A549 (cell line): ENCODE results near the genes TRAK1, NKTR, HIGD1A and CYP8B1.

- PRO-cap: no peak
CAGE:
- cytosol, long polyA plus RNA: no peak
- long polyA plus RNA: no peak
- nucleus, long polyA plus RNA: no peak
Measured at GRCh38 chr3:42090818-42091822, at the start of gene TRAK1. Gene TRAK1, plus strand, starts transcription at chr3:42091357.

DNA sequence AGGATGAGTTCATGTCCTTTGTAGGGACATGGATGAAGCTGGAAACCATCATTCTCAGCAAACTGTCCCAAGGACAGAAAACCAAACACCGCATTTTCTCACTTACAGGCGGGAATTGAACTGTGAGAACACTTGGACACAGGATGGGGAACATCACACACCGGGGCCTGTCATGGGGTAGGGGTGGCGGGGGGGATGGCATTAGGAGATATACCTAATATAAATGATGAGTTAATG lies 18.5 kb downstream of the TRAK1 start:
- PRO-cap: no peak
CAGE:
- cytosol, long polyA plus RNA: no peak
- long polyA plus RNA: no peak
- nucleus, long polyA plus RNA: no peak

DNA sequence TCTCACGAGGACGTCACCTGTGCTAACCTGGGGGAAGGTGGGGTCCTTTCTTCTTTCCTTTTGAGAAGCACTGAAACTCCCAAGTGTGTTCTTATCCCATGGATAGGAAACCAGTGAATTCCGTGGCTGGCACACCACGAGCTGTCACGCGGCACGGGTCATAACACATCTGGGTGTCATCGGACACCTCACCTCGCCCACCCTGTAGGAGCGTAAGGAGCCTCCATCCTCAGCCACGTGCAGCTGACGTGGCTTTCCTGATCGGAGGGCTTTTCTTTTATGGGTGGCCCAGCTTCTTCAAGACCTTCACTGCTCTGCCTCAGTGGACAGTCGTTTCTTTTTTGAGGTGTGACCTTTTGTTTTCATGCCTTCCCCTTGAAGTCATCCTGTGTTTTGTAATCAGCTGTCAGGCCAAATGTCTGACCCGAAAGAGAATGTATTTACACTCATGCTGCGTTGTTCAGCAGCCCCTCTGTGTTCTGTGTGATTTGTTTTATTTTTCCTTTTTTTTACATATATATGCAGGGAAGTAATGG lies 41.9 kb downstream of the CCK start:
- PRO-cap: no peak
CAGE:
- cytosol, long polyA plus RNA: no peak
- long polyA plus RNA: no peak
- nucleus, long polyA plus RNA: no peak

GRCh38 chr3:42529634-42529925 lies 27.1 kb downstream of the VIPR1 start:
- PRO-cap: no peak
CAGE:
- cytosol, long polyA plus RNA: no peak
- long polyA plus RNA: no peak
- nucleus, long polyA plus RNA: no peak

- PRO-cap: bidirectional peak, plus-strand start at chr3:42600666, minus-strand start at chr3:42600322
CAGE:
- cytosol, long polyA plus RNA: no peak
- long polyA plus RNA: start-site peak on the plus strand at chr3:42600928-42601057, 15 and 21 reads in 2 replicates
- nucleus, long polyA plus RNA: start-site peak on the plus strand at chr3:42600672-42601453, 80 and 118 reads in 2 replicates
Measured at GRCh38 chr3:42600586-42601711, at the start of gene NKTR. Gene NKTR, plus strand, starts transcription at chr3:42600686.

- PRO-cap: no peak
CAGE:
- cytosol, long polyA plus RNA: no peak
- long polyA plus RNA: no peak
- nucleus, long polyA plus RNA: start-site peak on the plus strand at chr3:42602370-42602592, 32 and 17 reads in 2 replicates
Measured at GRCh38 chr3:42601941-42602654, 1.6 kb downstream of the NKTR start.

DNA sequence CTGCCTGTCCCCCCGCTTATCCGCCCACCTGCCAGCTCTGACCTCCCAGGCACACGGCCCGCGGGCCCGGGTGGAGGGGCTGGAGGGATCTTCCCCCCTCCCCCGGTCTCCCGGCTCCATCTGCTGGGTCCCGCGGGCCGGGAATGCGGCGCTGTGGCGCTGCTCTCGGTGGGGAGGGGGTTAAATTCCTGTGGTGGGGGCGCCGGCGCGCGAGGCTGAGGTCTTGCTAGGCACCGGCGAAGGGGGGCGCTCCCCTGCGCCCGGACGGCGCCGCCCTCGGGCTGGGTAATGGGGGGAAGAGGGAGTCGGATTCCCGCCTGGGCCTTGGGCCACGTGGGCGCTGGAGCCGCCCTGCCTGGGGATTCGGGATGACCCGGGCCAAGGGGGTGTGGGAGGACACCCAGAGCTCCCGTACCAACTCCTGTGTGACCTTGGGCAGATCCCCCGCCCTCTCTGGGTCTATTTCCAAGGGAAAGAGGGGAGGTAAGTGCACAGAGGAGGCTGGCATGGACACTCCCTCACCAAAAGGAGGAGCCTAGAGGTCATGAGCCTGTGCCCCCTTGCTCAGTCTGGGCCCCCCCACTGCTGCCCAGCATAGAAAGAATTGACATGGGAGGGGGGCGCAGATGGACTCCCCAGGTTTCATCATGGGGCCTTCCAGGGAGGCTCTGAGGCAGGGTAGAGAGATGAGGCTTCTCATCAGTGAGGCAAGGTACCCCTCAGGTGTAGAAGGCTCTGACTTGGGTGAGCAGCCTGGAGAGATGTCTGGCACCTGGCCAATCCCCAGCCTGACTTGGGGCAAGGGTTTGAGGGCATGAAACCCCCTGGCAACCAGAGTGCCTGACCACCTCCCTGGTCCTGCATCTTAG lies 1.4 kb downstream of the ZBTB47 start:
- PRO-cap: no peak
CAGE:
- cytosol, long polyA plus RNA: no peak
- long polyA plus RNA: no peak
- nucleus, long polyA plus RNA: no peak

DNA sequence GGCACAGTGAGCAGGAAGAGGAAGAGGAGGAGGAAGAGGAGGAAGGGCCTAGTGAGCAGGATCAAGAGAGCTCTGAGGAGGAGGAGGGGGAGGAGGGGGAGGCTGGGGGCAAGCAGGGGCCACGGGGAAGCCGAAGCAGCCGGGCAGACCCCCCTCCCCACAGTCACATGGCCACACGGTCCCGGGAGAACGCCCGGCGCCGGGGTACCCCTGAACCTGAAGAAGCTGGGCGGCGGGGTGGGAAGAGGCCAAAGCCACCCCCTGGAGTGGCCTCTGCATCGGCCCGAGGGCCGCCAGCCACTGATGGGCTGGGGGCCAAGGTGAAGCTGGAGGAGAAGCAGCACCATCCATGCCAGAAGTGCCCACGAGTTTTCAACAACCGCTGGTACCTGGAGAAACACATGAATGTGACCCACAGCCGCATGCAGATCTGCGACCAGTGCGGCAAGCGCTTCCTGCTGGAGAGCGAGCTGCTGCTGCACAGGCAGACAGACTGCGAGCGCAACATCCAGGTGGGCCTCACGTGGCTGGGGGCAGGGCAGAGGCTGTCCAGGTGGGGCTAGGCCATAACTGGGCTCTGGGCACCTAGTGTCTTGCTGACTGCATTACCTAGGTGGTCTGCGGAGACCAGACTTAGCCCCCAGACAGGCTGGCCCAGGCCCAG lies 6.0 kb downstream of the ZBTB47 start:
- PRO-cap: no peak
CAGE:
- cytosol, long polyA plus RNA: no peak
- long polyA plus RNA: no peak
- nucleus, long polyA plus RNA: no peak

- PRO-cap: no peak
CAGE:
- cytosol, long polyA plus RNA: no peak
- long polyA plus RNA: no peak
- nucleus, long polyA plus RNA: no peak
Measured at GRCh38 chr3:42669727-42670209, 15.6 kb upstream of the KLHL40 start.

DNA sequence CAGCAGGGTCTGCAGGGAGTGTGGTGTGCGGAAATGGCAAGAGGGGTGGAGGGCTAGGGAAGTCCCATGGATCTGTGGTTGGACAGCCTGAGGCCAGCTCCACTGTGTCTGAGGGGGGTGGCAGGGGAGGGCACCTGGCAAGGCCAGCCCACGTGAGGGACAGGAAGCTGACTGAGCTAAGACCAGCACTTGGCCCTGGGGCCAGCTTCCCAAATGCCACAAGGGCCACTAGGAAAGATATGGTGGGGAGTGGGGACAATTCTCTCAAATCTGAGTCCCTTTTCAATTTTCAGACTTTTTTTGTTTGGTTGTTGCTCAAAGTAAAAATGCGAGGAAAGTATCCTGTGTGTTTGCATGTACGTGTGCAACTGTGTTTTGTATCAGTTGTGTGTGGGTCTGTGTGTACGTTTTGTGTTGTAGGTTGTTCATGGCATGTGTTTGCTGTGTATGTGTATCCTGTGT lies 2.0 kb upstream of the HHATL start:
- PRO-cap: no peak
CAGE:
- cytosol, long polyA plus RNA: no peak
- long polyA plus RNA: no peak
- nucleus, long polyA plus RNA: no peak

DNA sequence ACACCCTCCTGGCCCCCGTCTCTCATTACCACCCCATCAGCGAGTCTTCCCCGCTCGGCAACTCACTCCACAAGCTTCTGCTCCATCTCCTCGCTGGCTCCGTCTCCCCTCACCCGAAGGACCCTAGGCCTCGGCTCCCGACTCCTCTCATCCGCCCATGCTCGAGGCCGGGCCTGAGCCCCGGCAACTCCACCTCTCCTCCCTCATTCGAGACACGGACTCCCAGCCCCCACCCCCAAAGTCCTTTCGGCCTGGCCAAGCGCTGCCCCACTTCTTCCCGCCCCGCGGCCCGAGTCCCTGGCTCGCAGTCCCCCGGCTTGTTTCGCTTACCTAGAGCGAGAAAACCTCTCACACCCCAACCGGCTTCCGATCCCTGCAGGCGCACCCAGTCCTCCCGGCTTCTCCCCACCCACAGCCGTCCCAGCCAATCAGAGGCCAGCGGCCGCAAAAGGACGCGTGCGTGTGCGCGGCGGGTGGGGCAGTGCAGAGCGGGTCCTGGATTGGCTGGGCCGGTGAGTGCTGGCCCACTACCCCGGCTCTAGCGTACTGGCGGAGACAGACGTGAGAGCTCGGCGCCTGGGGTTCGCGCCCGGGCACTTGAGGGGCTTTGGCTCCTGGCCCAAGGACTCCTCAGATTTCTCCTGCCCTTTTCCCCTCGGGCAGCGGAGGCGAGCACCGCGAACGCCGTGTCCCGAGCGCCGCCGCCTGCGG lies at the start of gene HIGD1A:
Gene HIGD1A (minus strand): TSS at position 385 of the 711 bp plus-strand sequence.
- PRO-cap: bidirectional peak, plus-strand start at position 555 of the sequence, minus-strand start at position 413 of the sequence
CAGE:
- cytosol, long polyA plus RNA: start-site peak on the minus strand centred at position 381 of the sequence, 53 bp wide, 914 and 233 reads in 2 replicates
- long polyA plus RNA: start-site peak on the minus strand centred at position 375 of the sequence, 51 bp wide, 1,573 and 1,078 reads in 2 replicates
- nucleus, long polyA plus RNA: start-site peak on the minus strand centred at position 387 of the sequence, 54 bp wide, 389 and 91 reads in 2 replicates

DNA sequence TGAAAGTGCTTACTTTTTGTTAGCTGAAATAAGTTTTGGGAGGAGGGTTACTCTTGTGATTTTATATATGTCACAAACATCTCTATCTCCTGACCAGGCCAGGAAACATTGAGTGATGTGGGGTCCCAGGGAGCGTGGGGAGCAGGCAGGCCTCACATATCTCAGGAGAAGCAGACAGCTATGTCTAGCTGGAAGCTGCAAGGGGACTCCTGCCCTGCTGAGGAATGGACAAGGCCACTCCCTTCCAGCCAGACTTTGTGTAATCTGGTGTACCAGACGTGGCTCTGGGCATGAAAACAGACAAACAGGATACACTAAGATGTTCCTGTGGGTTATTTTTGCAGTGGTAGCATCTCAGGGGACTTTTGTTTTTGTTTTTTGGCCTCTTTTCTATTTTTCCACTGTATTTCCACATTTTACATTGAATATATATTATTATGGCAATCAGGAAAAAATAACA lies 23.2 kb downstream of the CYP8B1 start:
- PRO-cap: no peak
CAGE:
- cytosol, long polyA plus RNA: no peak
- long polyA plus RNA: no peak
- nucleus, long polyA plus RNA: no peak

GRCh38 chr3:42872592-42873174 lies 3.0 kb downstream of the CYP8B1 start:
- PRO-cap: no peak
CAGE:
- cytosol, long polyA plus RNA: no peak
- long polyA plus RNA: no peak
- nucleus, long polyA plus RNA: no peak

- PRO-cap: no peak
CAGE:
- cytosol, long polyA plus RNA: no peak
- long polyA plus RNA: no peak
- nucleus, long polyA plus RNA: no peak
Measured at GRCh38 chr3:42875725-42876411, at the start of gene CYP8B1. Gene CYP8B1, minus strand, starts transcription at chr3:42875879.

GRCh38 chr3:42876443-42876794 lies 740 bp upstream of the CYP8B1 start:
- PRO-cap: no peak
CAGE:
- cytosol, long polyA plus RNA: no peak
- long polyA plus RNA: no peak
- nucleus, long polyA plus RNA: no peak

DNA sequence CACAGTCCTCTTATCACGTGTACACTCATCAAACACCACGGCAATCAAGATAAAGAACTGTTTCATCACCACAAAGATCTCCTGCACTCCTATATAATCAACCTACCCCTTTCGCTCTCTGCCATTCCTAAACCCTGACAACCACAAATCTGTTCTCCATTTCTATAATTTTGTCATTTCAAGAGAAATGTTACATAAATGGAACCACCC lies 31.3 kb downstream of the POMGNT2 start:
- PRO-cap: no peak
CAGE:
- cytosol, long polyA plus RNA: no peak
- long polyA plus RNA: no peak
- nucleus, long polyA plus RNA: no peak

GRCh38 chr3:43086456-43087279 lies 19.2 kb downstream of the POMGNT2 start:
- PRO-cap: no peak
CAGE:
- cytosol, long polyA plus RNA: no peak
- long polyA plus RNA: no peak
- nucleus, long polyA plus RNA: no peak

GRCh38 chr3:43215242-43215777 lies 71.0 kb upstream of the SNRK start:
- PRO-cap: no peak
CAGE:
- cytosol, long polyA plus RNA: no peak
- long polyA plus RNA: no peak
- nucleus, long polyA plus RNA: no peak

DNA sequence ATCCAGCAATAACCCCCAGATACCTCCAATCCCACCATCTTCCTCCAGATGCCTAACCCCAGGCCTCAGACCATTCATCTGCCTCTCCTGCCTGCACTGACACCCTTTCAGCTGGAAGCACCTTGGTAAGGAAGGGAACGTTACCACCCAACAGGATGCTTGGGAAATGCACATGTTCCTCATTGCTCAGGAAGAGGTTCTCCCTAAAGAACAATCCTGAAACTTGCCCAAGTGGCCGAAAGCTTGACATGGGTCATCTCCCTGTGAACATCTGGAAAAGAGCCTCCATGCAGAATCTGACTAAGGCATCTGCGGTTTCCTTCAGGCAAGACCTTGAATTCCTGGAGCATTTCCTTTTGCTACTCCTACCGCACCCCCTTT lies 68.8 kb upstream of the SNRK start:
- PRO-cap: no peak
CAGE:
- cytosol, long polyA plus RNA: no peak
- long polyA plus RNA: no peak
- nucleus, long polyA plus RNA: no peak

- PRO-cap: no peak
CAGE:
- cytosol, long polyA plus RNA: no peak
- long polyA plus RNA: no peak
- nucleus, long polyA plus RNA: no peak
Measured at GRCh38 chr3:43327107-43327691, 40.9 kb downstream of the SNRK start.